Metastatic Liver Carcinoma in the Adrenal Gland (tissue), 2 donors: ENCODE results near the genes TRIM26 and HLA-E.

DNA sequence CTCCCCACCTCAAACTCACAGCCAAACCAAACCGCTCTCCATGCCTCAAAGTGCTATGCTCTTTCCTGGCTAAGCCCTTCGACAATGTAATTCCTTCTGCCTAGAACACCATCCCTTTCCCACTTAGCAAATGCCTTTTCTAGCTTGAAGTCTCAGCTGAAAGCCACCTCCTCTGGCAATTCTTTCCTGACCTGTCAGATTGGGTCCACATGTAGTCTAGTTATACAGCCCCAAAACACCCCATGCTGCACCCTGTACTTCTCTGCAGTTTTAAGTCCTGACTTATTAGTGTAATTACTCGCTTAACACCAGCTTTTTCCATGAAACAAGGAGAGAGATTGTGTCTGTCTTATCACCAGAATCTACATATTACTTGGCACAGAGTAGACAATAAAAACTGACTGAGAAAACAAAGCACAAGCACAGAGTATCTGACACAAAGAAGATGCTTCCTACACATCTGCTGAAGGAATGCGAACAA lies 5.5 kb downstream of the TRIM26 start:
- PRO-cap, 2 experiments: no peak in any of the 2 experiments

- PRO-cap, 2 experiments: peak in 2 of 2 experiments; most common plus-strand start chr6:30213597 (in 1); most common minus-strand start chr6:30213427 (in 2)
These were observed at the start of gene TRIM26 for GRCh38 chr6:30213244-30213667. Gene TRIM26 (minus strand): TSS chr6:30213406.

- PRO-cap, 2 experiments: no peak in any of the 2 experiments
These were observed 43.3 kb upstream of the TRIM39 start for GRCh38 chr6:30283136-30284092.

GRCh38 chr6:30300285-30301131 lies 26.2 kb upstream of the TRIM39 start:
- PRO-cap, 2 experiments: no peak in any of the 2 experiments

- PRO-cap, 2 experiments: no peak in any of the 2 experiments
These were observed 7.4 kb upstream of the TRIM39 start for GRCh38 chr6:30319065-30320051.

DNA sequence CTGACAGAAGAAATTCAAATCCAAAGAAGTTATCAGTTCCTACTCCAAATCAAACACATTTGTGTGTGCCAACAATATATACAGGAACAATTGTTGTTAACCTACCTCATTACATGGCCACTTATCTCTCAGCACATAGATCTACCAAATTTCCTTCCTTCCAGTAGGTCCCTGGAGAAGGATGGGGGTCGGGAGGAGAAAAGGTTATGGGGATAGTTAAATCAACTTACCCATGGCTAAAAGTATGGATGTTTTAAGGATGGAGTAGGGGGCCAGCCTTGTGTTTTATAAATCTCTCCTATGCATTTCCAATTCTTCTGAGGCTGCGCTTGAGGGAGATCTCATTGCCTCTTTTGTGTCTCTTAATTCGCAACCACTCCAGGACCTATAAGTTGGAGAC lies 1.1 kb downstream of the TRIM39 start:
- PRO-cap, 2 experiments: no peak in any of the 2 experiments

- PRO-cap, 2 experiments: peak in 2 of 2 experiments; most common plus-strand start chr6:30489512 (in 2); most common minus-strand start chr6:30489285 (in 2)
These were observed at the start of gene HLA-E for GRCh38 chr6:30489026-30489629. Gene HLA-E (plus strand): TSS chr6:30489509.

DNA sequence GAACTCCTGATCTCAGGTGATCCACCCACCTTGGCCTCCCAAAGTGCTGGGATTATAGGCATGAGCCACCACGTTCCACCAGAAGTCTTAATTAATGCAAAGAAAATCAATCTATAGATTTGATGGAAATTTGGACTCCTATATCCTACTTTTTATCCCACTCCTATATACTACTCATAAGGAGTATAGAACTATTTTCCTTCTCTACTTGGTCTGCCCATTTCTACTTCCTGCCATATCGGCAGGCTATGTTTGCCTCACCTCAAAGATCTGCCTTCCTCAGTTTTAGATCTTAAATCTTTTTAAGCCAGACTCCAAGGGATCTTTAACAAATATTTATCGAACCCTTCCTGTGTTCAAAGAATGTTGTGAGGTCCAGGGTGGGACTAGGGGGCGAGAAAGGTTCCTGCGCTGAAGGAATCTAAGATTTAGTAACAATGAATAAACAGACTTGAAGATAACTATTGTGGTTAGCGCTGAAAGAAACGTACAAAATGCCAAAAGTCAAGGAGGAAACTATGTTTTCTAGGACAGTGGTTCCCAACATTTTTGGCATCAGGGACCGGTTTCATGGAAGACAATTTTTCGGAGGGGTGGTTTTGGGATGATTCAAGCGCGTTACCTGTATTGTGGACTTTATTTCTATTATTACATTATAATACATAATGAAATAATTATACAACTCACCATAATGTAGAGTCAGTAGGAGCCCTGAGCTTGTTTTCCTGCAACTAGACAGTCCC lies 6.1 kb downstream of the HLA-E start:
- PRO-cap, 2 experiments: no peak in any of the 2 experiments

GRCh38 chr6:30600312-30601343 lies 16.4 kb downstream of the PPP1R10 start:
- PRO-cap, 2 experiments: no peak in any of the 2 experiments

DNA sequence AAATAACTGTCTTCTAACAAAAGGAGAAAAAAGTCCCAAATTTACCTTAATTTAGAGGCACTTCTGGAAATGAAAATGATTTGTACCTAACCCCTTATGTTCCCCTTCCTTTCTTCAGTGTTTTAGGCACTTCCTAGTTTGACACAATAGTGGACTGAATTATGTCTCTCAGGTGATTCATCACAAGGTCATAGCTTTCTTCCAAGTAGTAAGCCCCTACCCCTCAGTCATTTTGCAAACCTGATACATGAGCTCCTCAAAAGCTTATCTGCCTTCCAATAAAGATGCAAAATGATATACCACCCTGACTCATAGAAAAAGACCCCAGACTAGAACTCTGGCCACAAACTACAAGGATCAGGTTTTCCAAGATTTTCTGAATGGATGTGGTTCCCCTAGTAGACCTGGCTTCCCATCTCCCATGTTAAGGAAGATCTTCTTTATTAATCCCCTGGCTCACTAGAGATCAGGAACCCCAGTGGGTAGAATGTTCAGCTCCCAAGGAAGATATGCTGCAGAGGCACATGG lies 3.7 kb downstream of the PPP1R10 start:
- PRO-cap, 2 experiments: no peak in any of the 2 experiments

GRCh38 chr6:30616188-30617079 lies 609 bp downstream of the PPP1R10 start:
- PRO-cap, 2 experiments: peak in 2 of 2 experiments; most common plus-strand start chr6:30616283 (in 2)

DNA sequence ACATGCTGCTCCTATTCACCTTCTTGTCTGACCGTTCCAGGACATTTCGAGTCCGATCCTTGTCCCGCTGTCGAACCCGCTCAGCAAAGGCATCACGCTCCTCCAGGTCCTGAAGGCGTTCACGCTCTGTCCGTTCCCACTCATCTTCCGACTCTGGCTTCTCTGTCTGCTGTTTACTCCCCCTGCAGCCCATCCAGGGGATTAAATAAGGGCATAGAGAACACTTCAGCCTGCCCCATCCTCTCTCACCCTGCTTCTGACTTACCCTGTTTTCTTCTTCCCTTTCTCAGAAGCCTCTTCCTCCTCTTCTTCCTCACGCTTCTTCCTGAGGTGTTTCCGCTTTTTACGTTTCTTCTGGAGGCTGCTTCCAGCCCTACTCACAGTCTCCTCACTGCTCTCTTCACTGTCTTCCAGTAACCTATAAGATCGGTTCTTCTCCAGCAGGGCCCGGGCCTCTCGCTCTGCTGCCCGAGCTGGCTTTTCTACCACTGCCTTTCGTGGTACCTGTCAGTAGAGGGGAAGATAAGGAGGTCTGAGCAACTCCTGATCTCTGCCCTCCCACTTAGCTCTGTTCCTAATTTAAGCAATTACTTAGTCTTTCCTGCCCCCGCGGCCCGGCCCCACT lies 1.9 kb downstream of the DHX16 start:
- PRO-cap, 2 experiments: no peak in any of the 2 experiments

DNA sequence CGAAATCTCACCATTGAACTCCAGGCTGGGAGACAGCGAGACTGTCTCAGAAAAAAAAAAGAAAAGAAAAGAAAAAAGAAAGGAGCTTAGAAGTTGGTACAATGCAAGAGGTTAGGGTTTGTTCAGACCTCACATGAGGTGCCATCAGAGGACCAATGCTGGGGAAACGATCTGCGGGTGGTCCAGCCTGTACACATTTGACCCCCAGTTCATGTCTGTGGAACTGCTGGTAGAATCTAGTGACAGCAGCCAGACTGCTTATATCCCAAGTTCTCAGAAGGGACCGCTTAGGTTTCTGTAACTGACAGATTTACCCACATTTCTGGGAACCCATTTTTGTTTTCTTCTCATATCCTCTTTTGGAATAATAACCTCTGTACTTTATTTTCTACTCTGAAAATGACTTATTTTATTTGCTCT lies 4.7 kb downstream of the PPP1R18 start:
- PRO-cap, 2 experiments: no peak in any of the 2 experiments

DNA sequence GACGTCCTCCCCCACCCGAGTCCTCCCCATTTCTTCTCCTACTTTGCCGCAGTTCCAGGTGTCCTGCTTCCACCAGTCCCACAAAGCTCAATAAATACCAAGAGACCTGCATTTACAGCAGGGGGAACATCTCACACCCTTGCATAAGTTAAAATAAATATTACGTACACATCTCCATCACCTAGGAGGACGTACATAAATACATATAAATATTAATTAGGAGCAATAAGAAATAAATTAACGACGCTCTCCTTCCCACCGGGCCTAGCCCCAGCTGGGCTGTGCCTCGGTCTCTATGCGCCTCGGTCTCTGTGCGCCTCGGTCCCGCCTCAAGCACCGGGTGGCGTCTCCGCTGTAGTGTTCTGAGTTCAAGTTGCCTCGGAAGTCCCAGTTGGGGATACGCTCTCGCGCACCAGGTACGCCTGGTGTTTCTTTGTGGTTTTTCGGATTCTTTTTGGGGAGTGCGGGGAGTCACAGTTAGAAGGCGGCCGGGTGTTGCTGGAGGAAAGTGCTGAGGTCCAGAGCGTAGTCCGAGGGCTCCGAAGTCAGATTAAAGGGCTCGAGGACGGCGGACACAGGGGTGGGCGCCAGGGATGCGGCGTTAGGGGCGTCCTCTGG lies 779 bp downstream of the IER3 start:
- PRO-cap, 2 experiments: no peak in any of the 2 experiments

GRCh38 chr6:30798941-30799519 lies 54.7 kb upstream of the IER3 start:
- PRO-cap, 2 experiments: no peak in any of the 2 experiments

GRCh38 chr6:30843865-30844555 lies 40.3 kb upstream of the DDR1 start:
- PRO-cap, 2 experiments: no peak in any of the 2 experiments

GRCh38 chr6:30877306-30878214 lies 6.8 kb upstream of the DDR1 start:
- PRO-cap, 2 experiments: peak in 2 of 2 experiments; most common plus-strand start chr6:30877955 (in 2); most common minus-strand start chr6:30877816 (in 2)

DNA sequence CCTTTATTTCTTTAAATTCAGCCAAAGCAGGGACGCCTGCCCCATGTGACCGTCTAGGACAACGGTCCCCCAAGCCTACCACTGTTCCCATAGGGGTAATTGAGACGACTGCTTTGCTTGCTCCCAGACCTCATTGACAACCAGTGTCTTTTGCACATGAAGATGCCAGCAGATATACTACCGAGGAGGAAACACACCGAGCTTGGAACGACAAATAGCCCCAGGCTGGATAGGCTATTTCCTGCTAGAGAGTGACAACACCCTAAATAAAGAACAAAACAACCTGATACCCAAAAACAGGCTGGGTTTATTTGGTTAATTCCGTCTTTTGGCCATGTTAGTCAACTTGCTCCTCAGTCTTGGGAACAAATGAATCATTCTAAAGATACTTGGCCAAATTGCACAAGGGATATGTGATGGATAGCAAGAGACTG lies 11.6 kb upstream of the MUC22 start:
- PRO-cap, 2 experiments: no peak in any of the 2 experiments

DNA sequence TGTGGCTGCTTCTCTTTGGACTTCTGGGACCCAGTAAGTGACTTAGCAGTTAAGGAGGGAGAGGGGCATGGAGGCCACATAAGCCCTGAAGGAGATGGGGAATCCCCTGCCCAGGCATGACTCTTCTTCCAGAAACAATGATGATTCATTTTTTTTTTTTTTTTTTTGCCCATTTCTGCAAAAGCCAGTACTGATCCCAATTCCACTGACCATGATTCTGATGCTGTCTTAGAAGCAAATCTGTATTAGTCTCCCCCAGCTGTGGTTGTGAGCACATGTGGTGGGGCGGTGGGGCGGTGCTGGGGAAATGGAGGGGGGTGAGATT lies 432 bp downstream of the MUC22 start:
- PRO-cap, 2 experiments: no peak in any of the 2 experiments

DNA sequence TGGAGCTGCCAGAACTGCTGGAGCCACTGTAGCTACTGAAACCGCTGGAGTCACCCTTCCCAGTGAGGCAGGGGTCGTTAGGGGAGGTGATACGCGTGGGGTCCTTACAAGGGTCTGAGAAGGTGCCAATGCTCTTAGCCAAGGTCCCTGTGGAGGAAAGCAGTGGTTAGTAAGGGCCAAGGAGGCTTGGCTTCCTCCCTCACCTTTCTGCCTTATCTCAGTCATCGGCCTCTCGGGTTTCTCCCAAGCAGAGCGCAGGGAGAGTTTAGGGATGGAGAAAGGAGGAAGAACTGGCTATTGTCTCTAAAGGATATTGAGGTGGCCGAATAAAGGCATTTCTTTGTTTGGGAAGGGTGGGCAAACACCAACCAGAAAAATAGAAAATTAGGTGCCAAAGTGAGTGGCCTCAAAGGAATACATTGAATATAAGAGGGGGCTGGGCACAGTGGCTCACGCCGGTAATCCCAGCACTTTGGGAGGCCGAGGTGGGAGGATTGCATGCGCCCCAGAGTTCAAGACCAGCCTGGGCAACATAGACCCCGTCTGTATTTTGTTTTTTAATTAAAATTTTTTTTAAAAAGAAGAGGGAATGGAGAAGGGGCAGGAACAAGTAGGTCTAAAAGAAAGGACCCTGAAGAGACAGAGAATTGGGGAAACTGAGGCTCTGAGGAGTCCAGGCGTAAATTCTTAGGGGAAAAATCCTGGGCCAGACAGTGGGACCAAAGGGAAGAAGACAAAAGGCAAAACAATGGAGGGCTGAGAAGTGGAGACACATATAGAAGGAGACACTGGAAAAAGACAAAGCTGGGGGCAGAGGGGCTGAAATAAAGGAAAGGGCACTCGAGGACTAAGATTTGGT lies 2.6 kb downstream of the CDSN start:
- PRO-cap, 2 experiments: no peak in any of the 2 experiments